Type B pancreatic cell (in vitro differentiated cells): ENCODE data around the genes METRN, MSLN and TMEM204.

- PRO-cap = no peak
Measured at GRCh38 chr16:709441-710089, 4.0 kb upstream of the FBXL16 start.

- PRO-cap = bidirectional peak, plus-strand start at chr16:715118, minus-strand start at chr16:714947
Measured at GRCh38 chr16:714465-715292, at the start of gene METRN. Gene METRN, plus strand, starts transcription at chr16:715118.

DNA sequence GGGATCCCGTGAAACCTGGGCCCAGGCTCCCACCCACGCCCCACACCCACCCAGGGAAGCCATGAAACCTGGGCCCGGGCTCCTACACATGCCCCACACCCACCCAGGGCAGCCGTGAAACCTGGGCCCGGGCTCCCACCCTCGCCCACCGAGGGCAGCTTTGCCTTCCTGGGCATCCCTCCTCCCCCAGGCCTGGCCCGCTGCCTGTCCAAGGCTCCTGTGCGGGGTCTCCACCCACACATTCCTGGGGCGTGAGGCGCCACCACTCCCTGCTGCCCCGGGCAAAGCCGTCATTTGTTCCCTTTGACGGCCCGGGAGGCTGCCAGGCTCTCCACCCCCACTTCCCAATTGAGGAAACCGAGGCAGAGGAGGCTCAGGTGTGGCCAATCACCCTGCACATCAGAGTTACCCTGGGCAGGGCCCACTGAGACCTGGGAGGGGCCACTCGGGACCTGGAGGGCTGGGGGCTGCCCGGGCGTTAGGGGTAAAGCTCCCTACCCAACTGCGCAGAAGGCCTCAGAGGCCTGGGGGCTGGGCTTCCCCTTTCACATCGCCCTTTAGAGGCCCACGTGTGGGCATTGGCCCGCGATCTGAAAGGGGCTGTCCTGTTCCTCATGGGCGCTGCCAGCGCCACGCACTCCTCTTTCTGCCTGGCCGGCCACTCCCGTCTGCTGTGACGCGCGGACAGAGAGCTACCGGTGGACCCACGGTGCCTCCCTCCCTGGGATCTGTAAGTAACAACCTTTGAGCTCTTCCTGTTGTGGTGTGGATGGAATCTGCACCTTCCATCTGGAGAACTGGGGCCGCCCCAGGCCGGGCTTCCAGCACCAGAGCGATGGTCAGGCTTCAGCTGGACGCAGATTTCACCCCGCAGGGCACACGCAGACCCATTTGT lies at the start of gene MSLN:
MSLN (plus strand) TSS at position 290 of the 895 bp plus-strand sequence.
- PRO-cap = no peak

DNA sequence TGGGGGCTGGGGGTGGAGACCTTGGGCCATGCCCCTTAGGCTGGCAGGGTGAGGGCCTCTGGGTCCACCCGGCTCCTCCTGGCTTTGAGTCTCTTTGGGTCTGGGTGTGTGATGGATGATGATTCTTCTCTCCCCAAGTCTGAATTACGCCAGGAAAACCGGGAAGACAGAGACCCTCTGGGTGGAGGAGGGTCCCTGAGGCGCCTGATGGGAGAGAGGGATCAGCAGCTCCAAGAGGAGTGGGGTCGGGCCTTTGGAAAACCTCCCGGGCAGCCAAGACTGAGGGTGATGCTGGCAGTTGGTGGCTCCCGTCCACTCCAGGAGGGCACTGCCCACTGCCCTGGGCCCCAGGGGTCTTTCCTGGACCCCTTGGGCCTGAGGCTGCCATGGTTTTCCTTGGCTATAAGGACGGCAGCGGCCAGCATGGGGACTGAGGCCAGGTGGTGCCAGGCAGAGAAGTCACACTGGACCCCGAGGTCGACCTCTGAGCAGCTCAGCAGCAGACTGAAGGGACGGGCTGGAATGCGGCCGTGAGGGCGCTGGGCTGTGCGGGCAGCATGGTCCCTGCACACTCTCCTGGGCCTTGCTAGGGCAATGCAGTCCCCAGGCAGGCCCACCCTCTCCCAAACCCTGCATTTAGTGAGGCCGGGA lies 55.4 kb upstream of the GNG13 start:
- PRO-cap = no peak

- PRO-cap = no peak
Measured at GRCh38 chr16:865172-865656, 64.7 kb upstream of the GNG13 start.

GRCh38 chr16:885896-886233 lies 84.9 kb downstream of the LMF1 start:
- PRO-cap = no peak

DNA sequence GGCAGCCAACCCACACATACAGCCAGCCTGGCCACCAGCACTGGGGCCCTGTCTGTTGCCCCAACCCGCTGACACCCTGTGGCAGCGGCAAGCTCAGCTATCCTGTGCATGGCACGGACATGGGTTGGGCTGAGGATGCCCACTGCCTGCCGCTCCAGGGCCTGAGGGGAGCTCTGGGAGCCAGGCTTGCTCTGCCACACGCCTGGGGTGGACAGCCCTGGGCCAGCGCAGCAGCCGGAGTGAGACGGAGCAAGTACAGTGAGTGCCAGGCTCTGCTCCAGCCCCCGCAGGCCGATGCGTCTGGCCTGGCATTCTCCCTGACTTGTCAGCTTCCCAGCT lies 68.8 kb downstream of the LMF1 start:
- PRO-cap = no peak

GRCh38 chr16:1212654-1213182 lies 12.3 kb downstream of the TPSG1 start:
- PRO-cap = no peak

DNA sequence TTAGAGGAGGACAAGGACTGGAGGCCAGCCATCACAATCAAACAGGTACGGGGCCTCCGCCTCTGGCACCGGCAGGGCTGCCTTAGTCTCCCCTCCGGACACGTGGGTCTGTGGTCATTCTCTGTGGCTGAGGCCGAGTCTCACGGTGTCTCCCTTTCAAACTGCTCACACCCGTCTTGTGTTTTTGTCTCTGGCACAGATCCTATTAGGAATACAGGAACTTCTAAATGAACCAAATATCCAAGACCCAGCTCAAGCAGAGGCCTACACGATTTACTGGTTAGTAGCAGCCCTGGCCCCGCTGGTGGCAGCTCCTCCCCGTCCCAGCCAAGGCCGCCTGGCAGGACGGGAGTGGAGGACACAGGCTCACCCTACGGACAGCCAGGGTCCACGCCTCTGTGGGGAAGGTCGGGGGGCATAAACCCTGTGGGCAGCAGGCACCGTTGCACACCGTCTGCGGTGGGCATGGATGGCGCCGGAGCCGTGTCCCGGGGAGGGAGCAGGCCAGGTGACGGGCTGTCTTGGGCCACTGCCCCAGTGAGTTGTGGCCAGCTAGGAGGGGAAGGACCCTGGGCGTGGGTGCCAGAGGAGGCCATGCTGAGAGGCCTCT lies 10.9 kb downstream of the UBE2I start:
- PRO-cap = no peak

- PRO-cap = no peak
Measured at GRCh38 chr16:1365205-1365535, 13.4 kb downstream of the GNPTG start.

DNA sequence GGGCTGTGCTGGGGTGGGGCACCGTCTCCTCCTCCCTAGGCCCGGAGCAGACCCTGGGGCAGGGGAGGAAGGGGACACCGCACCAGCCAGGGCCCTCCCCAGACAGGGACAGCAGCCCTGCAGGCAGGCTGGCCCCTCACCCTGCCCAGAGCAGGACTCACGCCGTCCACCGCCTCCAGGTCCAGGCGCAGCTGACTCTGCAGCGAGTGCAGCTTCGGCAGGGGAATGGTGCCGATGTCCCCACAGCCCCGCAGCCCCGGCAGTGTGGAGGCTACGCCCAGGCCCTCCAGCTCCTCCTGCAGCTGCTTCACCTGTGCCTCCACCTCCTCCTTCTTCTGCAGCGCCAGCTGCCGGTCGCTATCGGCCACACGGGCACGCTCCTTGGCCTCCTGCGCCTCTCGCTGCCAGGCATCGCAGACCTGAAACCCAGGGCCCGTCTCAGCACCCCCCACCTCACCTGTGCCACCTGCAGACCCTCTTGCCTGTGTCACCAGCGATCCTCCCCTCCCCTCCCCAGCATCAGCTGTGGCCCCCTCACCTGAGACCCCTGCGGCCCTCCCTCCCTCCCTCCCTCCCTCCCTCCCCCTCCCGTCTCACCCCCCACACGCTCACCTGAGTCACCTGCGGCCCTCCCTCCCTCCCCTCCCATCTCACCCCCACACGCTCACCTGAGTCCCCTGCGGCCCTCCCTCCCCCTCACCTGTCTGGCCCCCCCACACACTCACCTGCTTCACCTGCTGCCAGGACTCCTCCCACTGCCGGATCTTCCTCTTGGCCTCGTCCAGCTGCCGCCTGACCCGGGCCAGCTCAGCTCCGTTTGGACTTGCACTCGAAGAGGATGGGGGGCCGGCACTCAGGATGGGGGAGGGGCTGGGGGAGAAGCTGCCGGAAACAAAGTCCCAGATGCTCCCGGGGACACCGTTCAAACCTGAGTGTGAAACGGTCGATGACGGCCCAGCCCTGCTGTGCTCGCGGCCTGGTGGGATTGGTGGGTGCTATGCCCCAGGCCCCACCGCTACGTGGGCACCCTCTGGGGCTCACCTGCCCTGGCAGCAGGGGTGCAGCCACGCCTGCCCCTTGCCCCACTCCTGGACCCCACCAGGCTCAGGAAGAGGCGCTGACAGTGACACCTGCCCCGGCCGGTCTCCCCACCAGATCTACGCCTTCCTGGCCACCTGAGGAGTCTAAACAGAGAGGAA lies 15.6 kb downstream of the GNPTG start:
- PRO-cap = no peak

DNA sequence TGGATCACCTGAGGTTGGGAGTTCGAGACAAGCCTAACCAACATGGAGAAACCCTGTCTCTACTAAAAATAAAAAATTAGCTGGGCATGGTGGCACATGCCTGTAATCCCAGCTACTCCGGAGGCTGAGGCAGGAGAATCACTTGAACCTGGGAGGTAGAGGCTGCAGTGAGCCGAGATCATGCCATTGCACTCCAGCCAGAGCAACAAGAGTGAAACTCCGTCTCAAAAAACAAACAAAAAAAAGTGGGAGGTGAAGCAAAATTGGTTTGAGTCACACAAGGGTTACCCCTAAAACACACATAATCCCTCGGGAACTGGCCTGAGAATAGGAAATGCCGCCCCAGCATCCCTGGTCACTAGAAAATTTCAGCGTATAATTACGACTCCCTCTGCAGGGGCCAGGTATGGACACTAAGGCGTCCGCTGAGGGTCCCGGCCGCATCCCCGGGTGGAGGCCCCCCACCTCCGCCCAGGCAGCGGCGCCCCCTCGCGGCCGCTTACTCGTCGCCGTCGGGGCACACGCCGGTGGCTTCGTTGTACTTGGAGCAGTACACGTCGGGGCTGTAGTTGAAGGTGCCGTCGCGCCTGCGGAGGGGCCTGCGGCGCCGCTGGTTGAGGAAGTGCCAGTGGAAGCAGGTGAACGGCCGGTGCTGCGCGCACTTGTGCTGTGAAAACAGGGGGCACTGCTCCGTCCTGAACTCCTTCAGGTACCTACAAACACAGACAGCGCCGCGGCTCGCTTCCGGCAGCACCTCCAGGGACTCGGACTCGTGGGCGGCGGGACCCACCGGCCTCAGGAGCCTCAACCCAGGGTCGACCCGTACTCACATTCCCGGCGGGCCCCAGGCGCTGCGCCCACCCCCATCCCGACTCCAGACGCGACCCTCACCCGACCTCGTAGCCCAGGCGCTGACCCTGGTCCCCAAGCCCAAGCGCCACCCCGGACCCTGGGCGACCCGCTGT lies 879 bp downstream of the UNKL start:
- PRO-cap = unidirectional peak, plus-strand start at position 628 of the sequence

DNA sequence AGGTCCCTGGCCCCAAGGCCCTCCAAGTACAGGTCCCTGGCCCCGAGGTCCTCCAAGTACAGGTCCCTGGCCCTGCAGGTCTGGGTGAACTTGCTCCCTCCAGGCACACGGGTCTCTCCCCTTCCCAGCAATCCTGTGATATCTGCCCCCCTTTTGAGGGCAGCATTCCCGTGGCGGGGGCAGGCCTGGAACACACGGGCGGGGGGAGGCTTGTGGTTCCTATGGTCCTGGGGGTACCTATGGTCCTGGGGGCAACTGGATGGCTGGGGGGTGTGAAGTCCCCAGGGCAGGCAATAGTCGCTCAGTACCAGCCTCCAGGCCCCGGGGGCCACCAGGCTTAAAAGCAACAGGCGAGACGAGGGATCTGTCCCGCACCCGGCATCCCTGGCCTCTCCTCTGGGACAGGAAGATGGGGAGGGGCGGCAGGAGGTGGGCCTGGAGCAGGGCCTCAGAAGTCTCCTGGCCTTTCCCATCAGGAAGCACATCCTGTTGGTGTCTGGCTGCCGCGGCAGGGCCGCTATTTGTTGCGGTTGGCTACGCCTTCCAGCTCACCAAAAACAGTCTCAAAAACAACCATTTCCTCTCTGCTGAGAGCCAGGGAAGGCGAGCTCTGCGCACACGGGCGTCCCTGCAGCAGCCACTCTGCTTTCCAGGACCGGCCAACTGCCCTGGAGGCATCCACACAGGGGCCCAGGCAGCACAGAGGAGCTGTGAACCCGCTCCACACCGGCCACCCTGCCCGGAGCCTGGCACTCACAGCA lies at the start of gene TMEM204:
TMEM204 (plus strand) TSS at position 575 of the 761 bp plus-strand sequence.
- PRO-cap = no peak

GRCh38 chr16:1601370-1601916 lies 10.4 kb downstream of the IFT140 start:
- PRO-cap = no peak

GRCh38 chr16:1609686-1610567 lies 1.9 kb downstream of the IFT140 start:
- PRO-cap = bidirectional peak, plus-strand start at chr16:1610424, minus-strand start at chr16:1610303

GRCh38 chr16:1612733-1613199 lies 606 bp downstream of the CRAMP1 start:
- PRO-cap = bidirectional peak, plus-strand start at chr16:1612960, minus-strand start at chr16:1612856

GRCh38 chr16:1678368-1679214 lies 512 bp downstream of the JPT2 start:
- PRO-cap = bidirectional peak, plus-strand start at chr16:1678933, minus-strand start at chr16:1678682

DNA sequence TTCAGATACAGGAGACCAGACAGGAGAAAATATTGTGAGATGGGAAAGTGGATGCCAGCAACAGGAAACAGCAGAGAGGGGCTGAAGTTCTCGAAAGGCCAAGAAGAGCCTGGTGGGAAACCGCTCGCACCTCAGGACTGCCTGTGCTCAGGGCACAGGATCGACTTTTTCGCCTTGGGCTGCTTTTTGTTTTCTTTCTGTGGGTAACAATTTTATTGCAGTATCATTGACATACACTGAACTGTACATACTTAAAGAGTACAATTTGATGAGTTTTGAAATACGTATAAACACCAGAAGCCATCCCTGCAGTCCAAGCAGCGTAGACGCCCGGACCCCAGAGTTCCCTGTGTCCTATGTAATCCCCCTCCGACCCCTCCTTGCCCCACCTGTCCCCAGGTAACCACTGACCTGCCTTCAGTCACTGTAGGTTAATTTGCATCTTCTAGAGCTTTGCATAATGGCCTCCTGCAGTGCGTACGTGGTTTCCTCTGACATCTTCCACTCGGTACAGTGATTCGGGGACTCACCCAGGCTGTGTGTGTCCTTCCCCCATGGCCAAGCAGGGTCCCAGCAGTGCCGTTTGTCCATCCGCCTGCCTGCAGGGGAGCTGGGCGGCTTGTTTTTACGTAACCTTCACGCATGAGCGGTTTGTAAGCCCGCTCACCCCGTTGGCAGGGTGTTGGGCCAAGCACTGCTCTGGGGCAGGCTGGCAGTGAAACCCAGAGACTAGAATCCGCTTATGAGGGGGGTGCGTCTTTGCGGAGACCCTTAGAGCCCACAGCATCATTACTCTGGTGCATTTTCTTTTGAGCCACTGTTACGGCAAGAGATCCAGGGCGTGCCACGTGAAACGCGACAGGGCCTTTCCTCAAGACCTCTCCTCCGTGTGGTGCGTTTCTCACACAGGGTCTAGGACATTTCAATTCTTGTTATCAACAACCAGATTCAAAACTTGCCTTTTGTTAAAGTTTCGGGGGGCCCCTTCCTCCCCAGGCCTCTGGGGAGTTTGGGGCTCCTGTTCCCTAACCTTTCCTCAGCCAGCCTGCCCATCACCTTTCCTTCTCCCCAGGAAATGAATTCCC lies 7.9 kb downstream of the MAPK8IP3 start:
- PRO-cap = no peak

DNA sequence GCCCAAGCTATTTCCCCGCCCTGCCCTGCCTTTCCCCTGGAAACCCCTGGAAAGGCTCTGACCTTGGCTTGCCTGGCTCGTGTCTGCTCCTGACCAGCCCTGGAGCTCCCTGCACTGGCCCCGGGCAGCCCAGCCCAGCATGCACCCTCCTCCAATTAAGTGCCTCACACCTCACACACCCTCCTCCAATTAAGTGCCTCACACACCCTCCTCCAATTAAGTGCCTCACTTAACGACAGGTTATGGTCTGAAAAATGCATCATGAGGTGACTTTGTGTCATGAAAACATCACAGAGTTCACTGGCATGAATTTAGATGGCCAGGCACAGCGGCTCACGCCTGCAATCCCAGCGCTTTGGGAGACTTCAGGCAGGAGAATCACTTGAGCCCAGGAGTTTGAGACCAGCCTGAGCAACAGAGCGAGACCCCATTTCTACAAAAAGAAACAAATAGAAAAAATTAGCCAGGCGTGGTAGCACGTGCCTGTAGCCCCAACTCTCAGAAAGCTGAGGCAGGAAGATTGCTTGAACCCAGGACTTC lies 13.6 kb downstream of the HS3ST6 start:
- PRO-cap = no peak

DNA sequence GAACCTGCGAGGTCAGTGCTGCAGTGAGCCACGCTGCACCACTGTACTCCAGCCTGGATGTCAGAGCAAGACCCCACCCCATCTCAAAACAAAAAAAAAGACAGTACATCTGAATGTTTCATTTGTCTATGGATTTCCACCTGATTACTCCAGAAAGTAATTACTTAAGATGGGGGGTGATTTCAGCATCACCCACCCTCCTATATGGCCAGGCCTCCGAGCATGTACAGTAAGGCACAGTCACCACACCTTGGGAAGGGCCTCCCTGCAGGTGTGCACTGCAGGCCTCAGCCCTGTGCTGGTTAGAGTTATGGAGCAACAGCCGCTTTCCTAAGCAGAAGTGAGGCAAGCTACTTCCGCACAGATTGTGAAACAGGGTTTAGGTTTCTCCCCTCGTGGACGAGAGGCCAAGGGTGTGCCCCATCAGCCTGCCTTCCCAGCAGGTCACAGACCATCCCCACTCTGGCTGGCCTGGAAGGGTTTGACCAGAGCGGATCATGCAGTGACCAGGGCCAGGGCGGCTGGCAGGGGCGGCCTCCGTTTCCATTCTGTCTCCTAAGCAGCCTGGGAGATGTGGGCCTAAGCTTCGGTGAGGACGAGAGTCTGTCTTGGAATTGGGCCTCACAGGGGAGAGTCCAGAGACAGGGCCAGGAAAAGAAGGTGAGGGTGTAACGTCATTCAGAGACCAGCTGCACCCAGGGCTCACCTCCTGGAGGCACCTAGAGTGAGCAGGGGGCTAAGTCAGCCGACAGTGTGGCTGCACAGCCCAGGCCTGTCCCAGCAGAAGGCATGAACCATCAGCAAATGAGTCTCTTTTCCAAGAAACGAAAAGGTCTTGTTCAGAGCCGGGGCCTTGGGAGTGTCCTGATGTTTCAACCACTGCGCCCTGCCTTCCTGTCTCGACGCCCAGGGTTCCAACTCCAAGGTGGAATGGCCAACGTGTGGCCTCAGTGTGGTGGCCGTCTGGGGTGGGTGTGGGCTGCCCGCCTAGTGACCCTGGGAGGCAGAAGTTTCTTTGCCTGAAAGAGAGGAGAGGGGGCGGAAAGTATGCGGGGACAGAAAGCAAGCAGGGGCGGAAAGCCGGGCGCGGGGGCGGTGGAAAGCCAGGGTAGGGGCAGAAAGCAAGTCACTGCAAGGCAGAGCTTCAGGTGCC lies 4.5 kb downstream of the MSRB1 start:
- PRO-cap = no peak